Paraaortic lymph node (tissue), 1 donor: ENCODE measurements around a stretch of chr3.

DNA sequence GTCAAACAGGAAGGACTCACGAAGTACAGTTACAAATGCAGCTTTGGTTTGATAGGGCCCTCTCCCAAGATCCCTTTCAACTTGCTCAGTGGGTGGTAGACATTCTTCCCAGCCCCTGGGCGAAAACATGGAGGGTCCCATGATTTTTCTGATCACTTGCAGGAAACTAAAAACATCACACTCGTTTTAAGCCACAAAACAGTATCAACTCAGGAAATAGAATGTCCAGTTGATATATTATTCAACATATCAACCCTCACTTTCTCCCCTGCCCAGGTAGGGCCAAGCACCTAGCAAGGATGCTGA is 25.5 kb downstream of the BFSP2 start:
- PRO-cap: no peak

DNA sequence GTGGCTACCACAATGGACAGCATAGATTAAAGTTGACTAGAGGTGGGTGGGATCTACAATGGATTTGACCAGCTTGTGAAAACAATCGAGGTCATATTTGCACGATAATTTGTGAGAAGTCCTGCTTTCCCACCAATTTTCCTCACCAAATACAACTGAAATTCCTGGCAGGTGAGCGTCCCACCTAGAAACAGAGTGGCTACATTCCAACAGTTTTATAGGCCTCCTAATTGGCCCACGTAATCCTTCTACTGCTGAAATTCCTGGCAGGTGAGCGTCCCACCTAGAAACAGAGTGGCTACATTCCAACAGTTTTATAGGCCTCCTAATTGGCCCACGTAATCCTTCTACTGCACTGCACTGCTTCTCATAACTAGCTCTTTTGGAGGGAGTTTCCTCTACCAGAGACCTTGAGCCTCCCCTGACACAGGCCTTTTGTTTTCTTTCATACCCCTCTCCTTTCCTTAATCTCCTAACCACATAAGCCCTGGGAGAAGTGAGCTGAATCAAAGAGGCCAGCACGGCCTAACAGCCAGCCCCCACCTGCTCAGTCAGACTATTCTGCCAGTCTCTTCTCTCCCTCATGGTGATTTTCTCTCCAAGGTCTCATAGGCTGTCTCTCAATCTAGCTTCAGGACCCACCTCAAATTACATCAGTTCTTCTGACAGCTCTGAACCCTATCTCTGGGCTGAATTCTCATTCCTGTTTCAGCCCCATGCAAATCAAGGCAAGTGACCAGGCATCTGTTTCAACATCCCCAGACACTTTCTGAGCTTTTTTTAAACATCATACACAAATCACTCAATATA is 80.3 kb downstream of the BFSP2 start:
- PRO-cap: no peak

- PRO-cap: no peak
Observed at GRCh38 chr3:133757073-133757743, 11.0 kb downstream of the TF start.

- PRO-cap: no peak
Observed at GRCh38 chr3:133762497-133762998, 16.4 kb downstream of the TF start.

- PRO-cap: no peak
Observed at GRCh38 chr3:133933984-133934886, 38.6 kb upstream of the RAB6B start.

DNA sequence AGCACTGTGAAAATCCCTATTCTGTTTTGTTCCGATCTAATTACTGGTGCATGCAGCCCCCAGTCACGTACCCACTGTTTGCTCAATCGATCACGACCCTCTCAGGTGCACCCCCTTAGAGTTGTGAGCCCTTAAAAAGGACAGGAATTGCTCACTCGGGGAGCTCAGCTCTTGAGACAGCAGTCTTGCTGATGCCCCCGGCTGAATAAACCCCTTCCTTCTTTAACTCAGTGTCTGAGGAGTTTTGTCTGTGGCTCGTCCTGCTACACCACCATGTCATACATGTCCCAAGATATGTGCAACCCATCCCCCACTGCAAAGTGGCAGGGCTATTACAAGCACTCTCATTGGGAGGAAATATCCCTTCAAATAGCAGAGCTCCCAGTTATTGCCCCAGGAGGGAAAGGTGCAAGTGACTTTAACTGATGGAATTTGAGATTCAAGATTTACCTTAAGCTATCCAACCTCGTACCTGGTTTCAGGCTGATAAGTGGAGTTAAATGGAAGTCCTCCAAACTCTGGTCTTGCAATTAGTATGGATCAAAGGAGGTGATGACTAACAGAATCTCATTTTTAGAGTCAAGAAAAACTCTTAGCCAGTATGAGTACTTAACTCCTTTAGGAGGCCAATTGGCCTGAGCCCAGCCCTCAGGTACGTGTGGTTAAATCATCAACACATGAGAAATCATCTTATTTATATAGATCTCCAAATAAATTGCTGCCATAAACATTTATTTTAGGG is 2.2 kb downstream of the SLCO2A1 start:
- PRO-cap: no peak

GRCh38 chr3:134484810-134485797 is 681 bp downstream of the ANAPC13 start:
- PRO-cap: bidirectional peak, plus-strand start at chr3:134485771, minus-strand start at chr3:134485724

DNA sequence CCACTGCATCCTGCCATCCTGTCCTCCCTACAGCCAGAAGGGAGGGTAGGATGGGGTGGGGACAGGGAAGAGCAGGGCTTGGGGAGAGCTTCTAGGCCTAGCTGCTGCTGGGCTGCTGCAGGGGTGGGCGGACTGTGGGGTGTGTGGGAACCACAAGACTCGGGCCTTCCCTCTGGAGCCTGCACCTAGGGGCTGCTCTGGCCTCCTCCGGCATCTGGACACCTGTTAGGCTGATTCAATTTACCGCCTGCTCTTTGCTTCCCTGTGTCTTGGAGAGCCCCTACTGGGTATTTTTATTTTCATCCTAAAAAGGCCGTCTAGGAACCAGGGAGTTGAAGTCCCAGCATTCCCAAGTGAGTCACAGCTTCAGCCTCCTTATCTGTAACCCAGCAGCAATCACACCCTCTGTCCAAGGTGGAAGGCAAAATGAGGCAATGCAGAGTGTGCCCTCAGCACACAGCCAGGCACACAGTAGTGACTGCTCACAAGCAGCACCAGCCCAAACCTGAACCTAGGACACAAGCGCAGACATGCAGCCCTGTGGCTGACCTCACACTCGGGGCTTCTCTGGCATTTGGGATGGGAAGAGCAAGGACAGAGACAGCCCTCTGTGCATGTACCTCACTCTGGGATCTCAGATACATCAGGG is 13.2 kb upstream of the KY start:
- PRO-cap: no peak

DNA sequence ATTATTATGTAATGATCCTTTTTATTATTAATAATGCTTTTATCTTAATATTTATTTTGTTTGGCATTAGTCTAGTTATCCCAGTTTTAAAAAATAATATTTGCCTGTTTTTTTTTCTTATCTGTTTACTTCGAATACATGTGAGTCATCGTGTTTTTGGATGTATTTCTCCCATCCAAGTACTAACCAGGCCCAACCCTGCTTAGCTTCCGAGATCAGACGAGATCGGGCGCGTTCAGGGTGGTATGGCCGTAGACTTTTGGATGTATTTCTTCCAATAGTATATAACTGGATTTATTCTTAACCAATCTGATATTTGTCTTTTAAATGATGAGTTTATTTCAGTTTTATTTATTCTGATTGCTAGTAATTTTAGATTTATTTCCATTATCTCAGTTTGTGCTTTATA is 11.8 kb upstream of the EPHB1 start:
- PRO-cap: no peak

DNA sequence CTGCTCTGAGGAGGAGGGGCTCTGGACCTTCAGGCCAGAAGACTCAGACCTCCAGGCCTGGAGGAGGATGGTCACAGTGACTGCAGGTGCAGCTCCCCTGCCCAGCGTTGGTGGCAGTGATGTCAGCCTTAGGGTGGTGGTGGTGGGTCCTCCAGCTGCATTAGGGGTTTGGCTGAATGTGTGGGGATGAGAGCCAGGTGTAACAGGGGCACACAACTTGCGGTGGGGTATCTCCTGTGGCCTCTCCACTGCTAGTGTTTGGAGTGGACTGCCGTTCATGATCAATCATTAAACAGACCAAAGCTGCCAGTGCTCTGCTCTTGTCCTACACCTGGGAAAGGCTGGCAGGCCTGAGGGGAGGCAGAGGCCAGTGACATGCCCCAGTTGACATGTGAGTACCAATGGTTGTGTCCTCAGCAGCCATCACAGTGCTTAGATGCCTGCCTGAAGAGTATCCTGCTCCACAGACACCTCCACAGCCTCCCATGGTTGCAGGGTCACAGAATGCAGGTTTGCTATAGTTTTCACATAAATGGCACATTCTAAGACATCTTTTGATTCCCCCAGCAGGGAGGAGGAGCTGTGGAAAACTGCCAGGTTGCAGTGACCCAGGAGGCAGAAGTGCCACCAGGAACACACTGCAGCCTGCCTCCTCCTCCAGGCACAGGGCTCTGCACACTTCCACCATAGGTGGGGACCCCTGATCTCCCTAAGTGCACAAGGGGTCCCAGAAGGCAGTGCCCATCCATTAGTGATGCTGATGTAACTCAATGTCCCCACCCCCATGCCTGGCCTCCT is 348.4 kb downstream of the EPHB1 start:
- PRO-cap: no peak

DNA sequence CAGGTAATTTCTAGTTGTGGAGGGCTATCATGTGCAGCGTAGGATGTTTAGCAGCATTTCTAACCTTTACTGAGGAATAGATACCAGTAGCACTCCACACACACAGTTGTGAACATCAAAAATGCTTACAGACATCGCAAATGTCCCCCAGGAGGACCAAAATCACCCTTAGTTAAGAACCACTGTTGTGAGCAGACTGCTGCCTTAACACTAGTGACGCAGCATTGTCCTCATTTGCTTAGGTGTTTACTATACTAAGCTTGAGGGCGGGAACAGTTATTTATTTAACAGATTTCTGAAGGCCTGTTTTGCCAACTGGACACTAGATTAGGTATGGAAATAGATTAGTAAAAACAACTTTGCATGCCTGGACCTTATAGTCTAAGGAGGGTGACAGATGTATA is 2.3 kb downstream of the PPP2R3A start:
- PRO-cap: no peak

- PRO-cap: no peak
Observed at GRCh38 chr3:136142546-136142933, 53.6 kb downstream of the MSL2 start.

- PRO-cap: no peak
Observed at GRCh38 chr3:136250836-136251512, 834 bp downstream of the PCCB start.

- PRO-cap: no peak
Observed at GRCh38 chr3:136726855-136727531, 25.2 kb downstream of the STAG1 start.

DNA sequence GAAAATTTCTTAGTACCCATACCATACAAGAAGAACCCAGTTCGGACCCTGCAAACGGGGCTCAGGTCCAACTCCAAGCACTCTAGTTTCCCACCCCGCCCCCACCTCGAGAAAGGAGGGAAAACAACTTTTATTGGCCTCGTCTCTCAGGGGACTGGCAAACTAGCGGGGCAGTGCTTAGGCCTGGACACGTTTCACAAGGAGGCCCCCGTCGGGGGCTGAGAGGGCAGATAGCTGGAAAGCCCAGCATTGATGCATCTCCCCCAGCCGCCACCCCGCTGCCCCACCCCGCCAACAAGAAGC is 903 bp downstream of the STAG1 start:
- PRO-cap: bidirectional peak, plus-strand start at position 160 of the sequence, minus-strand start at position 105 of the sequence

DNA sequence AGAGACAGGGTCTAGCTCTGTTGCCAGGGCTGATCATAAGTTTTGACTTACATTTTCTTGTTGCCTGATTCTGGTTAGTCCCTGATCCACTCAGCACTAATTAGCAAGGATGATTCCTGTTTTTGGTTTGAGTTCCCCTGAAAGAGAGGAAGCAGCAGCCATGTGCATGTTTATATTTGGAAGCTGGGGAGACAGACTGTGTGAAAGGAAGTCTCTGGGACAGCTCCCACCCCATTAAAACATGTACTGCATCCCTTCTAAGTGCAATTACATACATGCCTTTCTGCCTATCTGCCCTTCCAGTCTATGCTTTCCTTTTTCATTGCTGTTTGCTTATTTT is 3.6 kb upstream of the NCK1 start:
- PRO-cap: no peak

- PRO-cap: no peak
Observed at GRCh38 chr3:136893631-136894203, 31.7 kb downstream of the NCK1 start.

- PRO-cap: unidirectional peak, minus-strand start at chr3:138116350
Observed at GRCh38 chr3:138116068-138116538, 695 bp upstream of the DZIP1L start.

- PRO-cap: no peak
Observed at GRCh38 chr3:138161752-138162469, 12.8 kb downstream of the DBR1 start.

DNA sequence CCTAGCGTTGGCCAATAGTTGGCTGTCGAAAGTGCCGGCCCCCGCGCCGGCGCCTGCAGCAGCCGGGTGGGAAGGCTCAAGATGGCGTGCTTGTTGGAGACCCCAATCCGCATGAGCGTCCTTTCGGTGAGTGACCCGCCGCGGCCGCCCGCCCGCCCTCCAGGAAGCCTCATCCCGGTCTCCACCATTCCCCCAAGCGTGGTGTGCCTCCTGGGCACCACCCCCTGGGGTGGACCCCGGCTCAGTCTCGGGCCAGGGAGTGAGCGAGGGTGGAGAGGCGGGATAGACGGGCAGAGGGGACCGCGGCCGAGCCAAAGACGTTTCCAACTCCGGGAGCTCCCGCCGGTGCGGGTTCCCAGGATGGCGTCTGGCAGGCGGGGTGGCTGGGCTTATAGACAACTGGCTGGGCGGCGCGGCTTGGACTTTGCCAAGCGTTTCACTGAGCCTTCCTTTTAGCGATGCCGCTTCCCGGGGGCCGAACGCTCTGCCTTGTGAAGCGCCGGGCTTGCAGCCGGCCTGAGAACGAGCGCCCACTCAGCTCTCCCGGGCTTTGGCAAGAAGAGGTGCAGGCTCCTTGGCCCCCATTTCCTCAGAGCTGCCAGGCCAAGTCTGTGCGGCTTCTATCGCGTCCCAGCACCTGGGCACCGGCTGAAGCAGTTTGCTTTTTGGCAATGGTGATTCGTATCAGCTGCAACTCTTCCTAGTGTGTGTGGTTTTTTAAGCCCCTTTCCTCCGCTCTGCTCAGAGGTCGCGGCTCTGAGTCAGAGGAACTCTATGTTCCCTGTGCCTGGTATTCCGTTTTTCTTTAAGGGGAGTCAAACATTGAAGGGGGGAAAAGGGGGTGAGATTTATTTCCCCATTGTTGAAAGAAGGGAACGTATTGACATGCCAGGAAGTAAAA is 623 bp downstream of the ARMC8 start:
- PRO-cap: no peak